Heart left ventricle (tissue), 7 donors: ENCODE measurements around the genes CCL15 and SRCIN1.

GRCh38 chr17:35983425-35984139 is 2.3 kb upstream of the CCL16 start:
- PRO-cap, 6 experiments, result no peak in any of the 6 experiments
- RAMPAGE, long total RNA, 2 experiments, result no peak in any of the 2 experiments
- RRBS, result no CpG with 5 or more reads among the region's 11 CpGs

DNA sequence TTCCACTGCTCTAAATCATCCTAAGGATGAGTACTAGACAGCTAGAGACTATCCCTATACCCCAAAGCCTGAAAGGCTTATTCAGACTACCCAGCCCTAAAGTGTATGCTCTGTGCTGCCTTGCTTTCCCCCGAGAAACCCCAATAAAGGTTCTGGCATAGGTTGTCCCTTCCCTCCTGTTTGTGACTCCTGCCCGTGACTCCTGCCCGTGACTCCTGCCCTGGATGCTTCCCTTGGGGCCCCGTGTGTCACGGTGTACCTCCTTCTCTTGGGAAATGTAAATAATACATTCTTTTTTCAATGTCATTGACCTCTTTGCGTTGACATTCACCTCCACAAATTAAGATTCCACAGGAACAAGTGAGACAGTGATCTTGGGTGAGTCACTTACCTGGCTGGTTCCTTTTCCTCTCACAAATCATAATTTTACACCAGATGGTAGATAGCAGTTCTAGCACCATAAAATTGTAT is 682 bp downstream of the CCL15 start:
- PRO-cap, 6 experiments, result no peak in any of the 6 experiments
- RAMPAGE, long total RNA, 2 experiments, result no peak in any of the 2 experiments
- RRBS, result no CpG with 5 or more reads among the region's 6 CpGs

DNA sequence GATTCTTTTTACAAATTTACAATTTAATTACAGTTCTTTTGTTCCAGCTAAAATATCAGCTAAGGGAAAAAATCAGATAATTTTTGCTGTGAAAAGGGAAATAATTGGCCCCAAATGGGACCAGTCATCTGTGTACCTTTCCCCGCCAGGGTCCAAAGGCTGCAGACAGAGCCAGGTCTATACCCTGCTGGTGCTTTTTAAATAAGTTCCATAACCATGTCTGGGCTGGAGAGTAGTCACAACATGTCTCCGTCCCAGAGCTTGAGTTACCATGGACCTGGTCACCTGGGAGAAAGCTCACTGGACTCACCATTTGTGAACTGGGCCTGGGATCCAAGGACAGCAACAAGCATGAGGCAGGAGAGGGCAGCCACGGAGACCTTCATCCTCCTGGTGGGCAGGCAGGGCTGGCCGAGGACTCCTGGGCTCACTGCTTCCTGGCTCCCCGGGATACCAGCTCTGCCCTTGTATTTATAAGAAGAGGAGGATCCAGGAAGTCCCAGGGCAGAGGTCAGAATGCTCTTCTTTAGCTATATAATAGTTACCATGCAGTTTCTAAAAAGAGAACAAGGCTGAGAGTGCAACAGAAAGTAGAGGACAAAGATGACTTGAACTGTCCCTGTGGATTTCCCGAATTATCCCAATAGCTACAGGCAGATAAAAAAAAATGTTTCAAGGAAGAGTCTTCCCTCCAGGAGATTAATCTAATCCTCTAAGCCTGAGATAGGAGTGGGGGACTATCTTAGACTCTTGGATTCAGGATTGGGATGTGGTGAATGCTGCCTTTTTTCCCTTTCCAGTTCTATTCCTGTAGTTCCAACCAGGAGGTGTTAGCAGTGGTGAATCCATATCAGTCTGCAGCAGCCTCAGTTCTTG is at the start of gene CCL15:
Gene CCL15 (minus strand): TSS at position 447 of the 876 bp plus-strand sequence.
- PRO-cap, 6 experiments, result no peak in any of the 6 experiments
- RAMPAGE, long total RNA, 2 experiments, result no peak in any of the 2 experiments
- RRBS, result no CpG with 5 or more reads among the region's 6 CpGs

DNA sequence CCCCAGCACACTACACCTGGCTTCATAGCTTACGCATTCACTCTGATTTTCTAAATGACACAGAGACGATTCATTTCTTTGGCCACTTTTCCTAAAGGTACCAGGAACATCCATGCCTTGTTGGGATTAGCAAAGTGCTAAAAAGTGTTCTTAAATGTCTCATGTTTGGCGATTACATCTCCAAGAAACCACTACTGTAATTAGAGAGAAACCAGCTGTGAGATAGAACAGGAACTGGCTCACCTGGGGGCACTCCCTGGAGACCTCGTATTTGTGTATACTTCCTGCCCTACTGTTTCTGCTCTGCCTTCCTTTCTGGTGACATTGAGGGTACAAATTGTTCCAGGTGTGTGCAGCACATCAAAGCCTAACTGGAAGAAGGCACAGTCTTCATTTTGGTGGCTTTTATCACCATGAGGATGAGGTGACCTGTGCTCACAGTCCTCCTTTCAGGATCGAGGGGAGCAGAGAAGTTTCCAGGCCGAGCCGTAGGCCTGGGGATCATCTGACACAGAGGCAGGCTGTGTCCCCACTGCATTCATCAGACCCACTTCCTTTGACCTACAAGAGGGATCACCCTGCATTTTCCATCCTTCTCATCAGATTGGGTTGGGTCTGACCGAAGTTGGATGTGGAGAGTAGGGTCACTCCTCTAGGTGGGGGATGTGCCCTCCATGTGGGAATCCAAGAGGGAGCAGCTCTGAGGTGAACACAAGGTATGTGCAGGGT is 23.7 kb downstream of the CCL4 start:
- PRO-cap, 6 experiments, result no peak in any of the 6 experiments
- RAMPAGE, long total RNA, 2 experiments, result no peak in any of the 2 experiments
- RRBS, result no CpG with 5 or more reads among the region's 8 CpGs

DNA sequence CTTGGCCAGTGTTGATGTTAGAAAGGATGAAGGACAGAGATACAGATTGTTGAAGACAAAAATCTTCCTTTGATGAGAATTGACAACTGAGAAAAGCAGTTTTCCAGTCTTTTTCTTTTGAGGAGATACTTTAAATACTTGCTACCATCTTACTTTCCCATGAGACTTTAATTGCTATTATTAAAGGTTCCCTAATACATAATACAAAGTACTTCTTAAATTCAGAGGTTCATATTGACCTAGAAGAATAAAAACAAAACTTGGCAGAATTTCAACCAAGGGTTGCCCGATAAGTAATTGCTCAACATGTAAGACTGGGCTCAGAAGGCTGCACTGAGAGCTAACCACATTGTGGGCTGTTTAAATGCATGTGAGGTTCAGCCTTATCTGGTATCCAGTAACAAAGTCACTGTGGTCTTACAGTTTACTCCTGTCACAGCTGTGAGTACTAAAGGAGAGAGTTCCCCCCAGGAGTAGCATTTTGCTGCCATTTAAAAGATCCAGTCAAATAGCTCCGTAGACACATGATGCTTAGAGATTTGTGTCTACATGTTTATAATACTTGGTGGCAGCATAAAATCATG is 1.7 kb upstream of the DHRS11 start:
- PRO-cap, 6 experiments, result no peak in any of the 6 experiments
- RAMPAGE, long total RNA, 2 experiments, result no peak in any of the 2 experiments
- RRBS, result no CpG with 5 or more reads among the region's 2 CpGs

GRCh38 chr17:36690583-36690799 is 89.1 kb downstream of the MRM1 start:
- PRO-cap, 6 experiments, result no peak in any of the 6 experiments
- RAMPAGE, long total RNA, 2 experiments, result no peak in any of the 2 experiments
- RRBS, result no CpG with 5 or more reads among the region's 1 CpG

- PRO-cap, 6 experiments, result no peak in any of the 6 experiments
- RAMPAGE, long total RNA, 2 experiments, result no peak in any of the 2 experiments
- RRBS, result no CpG with 5 or more reads among the region's 9 CpGs
These were observed 16.0 kb upstream of the LHX1 start for GRCh38 chr17:36921071-36921920.

DNA sequence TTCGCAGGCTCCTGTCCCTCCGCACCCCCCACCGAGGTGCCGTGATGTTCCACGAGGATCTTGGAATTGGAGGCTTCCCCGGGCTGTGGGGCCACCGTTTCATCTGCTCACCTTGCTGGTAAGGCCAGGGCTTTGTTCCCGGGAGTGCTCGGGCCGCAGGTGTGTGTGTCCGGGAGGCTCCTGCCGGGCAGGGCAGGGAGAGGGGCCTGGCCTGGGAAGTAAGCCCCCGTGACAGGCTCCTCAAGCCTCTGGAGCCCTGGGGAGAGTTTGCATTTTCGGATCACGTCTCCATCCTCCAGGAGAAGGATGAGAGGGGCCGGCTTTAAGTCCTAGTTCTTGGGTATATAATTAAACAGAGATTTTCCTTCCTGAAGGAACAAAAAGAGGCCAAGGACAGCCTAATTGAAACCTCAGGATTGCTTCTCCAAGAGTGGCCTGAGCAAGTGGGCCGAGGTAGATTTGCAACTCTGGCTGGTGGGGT is 117.3 kb downstream of the AATF start:
- PRO-cap, 6 experiments, result no peak in any of the 6 experiments
- RAMPAGE, long total RNA, 2 experiments, result no peak in any of the 2 experiments
- RRBS, result no CpG with 5 or more reads among the region's 17 CpGs

- PRO-cap, 6 experiments, result no peak in any of the 6 experiments
- RAMPAGE, long total RNA, 2 experiments, result no peak in any of the 2 experiments
- RRBS, result no CpG with 5 or more reads among the region's 4 CpGs
These were observed 198.1 kb downstream of the AATF start for GRCh38 chr17:37146783-37147288.

DNA sequence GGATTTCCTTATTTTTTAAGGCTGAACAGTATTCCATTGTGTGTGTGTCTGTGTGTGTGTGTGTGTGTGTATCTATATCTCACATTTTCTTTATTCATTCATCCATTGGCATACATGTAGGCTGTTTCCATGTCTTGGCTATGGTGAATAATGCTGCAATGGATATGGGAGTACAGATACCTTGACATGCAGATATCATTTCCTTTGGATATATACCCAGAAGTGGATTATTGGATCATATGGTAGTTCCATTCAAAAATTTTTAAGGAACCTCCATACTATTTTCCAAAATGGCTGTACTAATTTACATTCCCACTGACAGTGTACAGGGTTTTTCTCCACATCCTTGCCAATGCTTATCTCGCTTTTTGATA is 6.0 kb downstream of the ACACA start:
- PRO-cap, 6 experiments, result no peak in any of the 6 experiments
- RAMPAGE, long total RNA, 2 experiments, result no peak in any of the 2 experiments
- RRBS, result no CpG with 5 or more reads among the region's 1 CpG

- PRO-cap, 6 experiments, result no peak in any of the 6 experiments
- RAMPAGE, long total RNA, 2 experiments, result no peak in any of the 2 experiments
- RRBS, result no CpG with 5 or more reads among the region's 4 CpGs
These were observed 3.1 kb downstream of the SYNRG start for GRCh38 chr17:37606104-37606506.

GRCh38 chr17:37843957-37844488 is 80.2 kb upstream of the TBC1D3K start:
- PRO-cap, 6 experiments, result no peak in any of the 6 experiments
- RAMPAGE, long total RNA, 2 experiments, result no peak in any of the 2 experiments
- RRBS, result no CpG with 5 or more reads among the region's 7 CpGs

DNA sequence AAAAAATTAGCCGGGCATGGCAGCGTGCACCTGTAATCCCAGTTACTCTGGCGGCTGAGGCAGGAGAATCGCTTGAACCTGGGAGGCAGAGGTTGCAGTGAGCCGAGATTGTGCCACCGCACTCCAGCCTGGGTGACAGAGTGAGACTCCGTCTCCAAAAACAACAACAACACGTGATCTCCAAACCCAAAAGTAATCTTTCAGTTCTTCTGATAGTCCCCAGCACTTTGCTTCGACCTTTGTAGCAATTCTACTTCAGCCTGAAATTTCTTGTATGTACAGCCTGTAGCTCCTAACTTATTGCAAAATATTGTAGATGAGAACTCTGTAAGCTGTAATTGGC is 1.4 kb upstream of the MRPL45 start:
- PRO-cap, 6 experiments, result no peak in any of the 6 experiments
- RAMPAGE, long total RNA, 2 experiments, result no peak in any of the 2 experiments
- RRBS, result no CpG with 5 or more reads among the region's 9 CpGs

DNA sequence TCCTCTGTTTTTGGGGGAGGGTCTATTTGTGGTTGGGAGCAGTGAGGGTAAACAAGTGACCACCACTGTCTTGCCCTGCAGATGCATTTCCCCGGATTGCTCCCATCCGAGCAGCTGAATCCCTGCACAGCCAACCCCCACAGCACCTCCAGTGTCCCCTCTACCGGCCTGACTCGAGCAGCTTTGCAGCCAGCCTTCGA is 14.5 kb downstream of the SOCS7 start:
- PRO-cap, 6 experiments, result no peak in any of the 6 experiments
- RAMPAGE, long total RNA, 2 experiments, result no peak in any of the 2 experiments
- RRBS, result no CpG with 5 or more reads among the region's 5 CpGs

- PRO-cap, 6 experiments, result peak in 6 of 6 experiments; most common plus-strand start chr17:38464983 (in 4); most common minus-strand start chr17:38464837 (in 6)
- RAMPAGE, long total RNA, 2 experiments, result no peak in any of the 2 experiments
- RRBS, result no CpG with 5 or more reads among the region's 32 CpGs
These were observed 36.6 kb downstream of the ARHGAP23 start for GRCh38 chr17:38464582-38465644.

DNA sequence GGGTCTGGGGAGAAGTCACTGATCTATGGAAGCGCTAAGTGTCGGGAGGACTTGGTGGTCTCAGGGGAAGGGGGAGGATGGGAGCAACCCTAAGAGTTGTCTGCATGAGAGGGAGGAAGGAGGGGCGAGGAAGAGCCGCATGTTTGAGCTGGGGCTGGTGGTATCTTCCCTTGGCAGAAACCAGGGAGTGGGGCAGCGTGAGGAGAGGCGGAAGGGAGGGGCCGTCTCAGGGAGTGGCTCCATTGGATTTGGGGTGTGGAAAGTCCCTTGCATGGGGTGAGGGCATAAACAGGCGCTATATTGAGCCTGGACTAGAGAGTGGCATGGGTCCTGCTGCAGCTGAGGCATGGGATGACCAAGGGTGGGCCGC is 55.8 kb downstream of the ARHGAP23 start:
- PRO-cap, 6 experiments, result no peak in any of the 6 experiments
- RAMPAGE, long total RNA, 2 experiments, result no peak in any of the 2 experiments
- RRBS, result no CpG with 5 or more reads among the region's 9 CpGs

DNA sequence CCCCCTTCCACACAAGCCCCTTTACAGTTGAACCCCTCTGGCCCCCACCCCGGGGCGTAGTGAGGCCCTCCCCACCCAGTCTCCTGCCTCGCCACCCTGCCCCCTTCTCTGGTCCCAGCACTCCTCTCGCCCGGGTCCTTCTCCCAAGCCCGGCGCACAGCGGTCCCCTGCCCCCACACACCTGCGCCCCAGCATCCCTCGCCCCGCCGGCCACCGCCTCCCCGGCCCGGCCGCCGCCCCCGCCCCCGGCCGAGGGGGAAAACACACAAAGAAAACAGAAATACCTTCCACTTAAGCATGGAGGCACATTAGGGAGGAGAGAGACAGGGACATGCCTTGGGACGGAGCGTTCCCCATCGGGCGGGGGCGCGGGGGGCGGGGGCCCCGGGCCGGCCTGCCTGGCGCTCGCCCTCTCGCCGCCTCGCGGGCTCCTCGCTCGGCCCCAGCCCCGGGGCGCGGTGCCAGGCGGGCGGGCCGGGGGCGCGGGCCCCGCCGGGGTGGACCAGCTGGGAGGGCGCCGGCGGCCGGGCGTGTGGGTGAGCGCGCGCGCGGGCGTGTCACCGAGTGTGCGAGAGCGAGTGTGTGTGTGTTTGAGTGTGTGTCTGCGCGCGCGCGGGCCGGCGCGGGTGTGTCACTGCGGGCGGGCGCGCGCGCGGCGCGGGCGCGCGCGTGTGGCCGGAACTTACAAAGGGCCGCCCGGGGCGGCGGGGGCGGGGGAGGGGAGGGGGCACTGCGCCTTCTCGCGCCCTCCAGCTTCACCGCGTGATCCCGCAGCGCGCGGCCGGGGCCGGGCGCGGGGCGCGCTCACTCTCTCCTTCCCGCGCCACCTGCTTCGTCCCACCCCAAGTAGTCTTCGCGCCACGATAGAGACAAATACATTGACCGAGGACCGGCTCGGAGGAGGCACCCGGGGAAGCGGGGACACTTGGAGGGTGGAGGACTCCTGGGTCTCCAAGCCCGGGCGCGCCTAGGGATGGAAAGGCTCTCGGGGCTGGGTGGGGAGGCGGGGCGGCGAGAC is at the start of gene SRCIN1:
Gene SRCIN1 (minus strand): TSS at position 604 of the 1,018 bp plus-strand sequence.
- PRO-cap, 6 experiments, result no peak in any of the 6 experiments
- RAMPAGE, long total RNA, 2 experiments, result no peak in any of the 2 experiments
- RRBS, result no CpG with 5 or more reads among the region's 121 CpGs

DNA sequence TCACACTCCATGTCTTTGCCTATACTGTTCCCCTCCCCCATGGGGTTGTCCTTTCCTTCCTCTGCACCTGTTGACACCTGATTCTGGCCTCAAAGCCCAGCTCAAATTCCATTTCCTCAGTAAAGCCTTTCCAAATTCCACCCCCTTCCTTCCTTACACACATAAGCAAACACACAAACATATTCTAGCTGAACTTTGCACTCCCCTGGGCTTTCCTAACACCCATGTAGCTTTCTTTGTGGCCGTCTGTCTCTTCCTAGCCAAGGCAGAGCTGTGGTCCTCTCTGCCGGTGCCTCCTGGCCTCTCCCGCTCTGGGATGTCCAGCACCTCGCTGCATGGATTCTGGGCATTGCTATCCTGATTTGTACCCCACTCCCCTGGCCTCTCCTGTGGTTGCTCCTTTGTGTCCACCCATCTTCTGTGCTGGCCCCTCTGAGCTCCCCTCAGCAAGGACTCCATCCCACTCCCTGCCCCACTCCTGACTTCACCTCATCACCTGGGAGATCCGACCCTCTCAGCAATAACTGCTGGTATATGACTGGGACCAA is 8.4 kb upstream of the SRCIN1 start:
- PRO-cap, 6 experiments, result no peak in any of the 6 experiments
- RAMPAGE, long total RNA, 2 experiments, result no peak in any of the 2 experiments
- RRBS, result no CpG with 5 or more reads among the region's 5 CpGs

DNA sequence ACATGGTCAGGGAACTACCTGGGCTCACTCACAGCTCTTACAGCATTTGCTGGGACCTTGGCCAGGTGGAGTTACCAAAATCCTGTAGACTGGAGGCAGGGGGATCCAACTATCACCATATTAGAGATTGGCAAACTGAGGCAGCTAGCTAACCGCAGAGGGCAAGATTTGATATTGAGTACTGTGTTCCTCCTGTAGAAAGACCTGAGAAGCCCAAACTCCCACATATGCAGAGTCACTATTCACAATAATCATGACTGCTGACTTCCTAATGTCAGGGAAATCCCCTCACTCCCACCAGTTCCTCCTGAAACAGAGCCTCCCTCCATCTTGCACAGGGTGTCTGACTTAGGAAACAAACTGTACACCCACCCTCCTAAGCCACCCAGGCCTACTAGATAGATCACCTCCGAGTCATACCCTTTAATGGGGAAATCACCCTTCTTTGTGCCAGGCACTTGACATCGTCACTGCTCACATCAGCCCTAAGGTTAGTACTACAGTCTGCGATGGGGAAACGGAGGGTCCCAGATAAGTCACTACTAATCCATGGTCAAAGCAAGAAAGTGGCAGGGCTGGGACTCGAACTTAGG is 3.7 kb upstream of the MLLT6 start:
- PRO-cap, 6 experiments, result peak in 1 of 6 experiments; most common plus-strand start position 494 of the sequence (in 1)
- RAMPAGE, long total RNA, 2 experiments, result no peak in any of the 2 experiments
- RRBS, result no CpG with 5 or more reads among the region's 6 CpGs

- PRO-cap, 6 experiments, result peak in 1 of 6 experiments; most common plus-strand start chr17:38704569 (in 1); most common minus-strand start chr17:38704533 (in 1)
- RAMPAGE, long total RNA, 2 experiments, result no peak in any of the 2 experiments
- RRBS, result no CpG with 5 or more reads among the region's 24 CpGs
These were observed 756 bp upstream of the MLLT6 start for GRCh38 chr17:38704270-38704764.